Measurements from ENCODE around the genes SMIM2 and SERP2.

DNA sequence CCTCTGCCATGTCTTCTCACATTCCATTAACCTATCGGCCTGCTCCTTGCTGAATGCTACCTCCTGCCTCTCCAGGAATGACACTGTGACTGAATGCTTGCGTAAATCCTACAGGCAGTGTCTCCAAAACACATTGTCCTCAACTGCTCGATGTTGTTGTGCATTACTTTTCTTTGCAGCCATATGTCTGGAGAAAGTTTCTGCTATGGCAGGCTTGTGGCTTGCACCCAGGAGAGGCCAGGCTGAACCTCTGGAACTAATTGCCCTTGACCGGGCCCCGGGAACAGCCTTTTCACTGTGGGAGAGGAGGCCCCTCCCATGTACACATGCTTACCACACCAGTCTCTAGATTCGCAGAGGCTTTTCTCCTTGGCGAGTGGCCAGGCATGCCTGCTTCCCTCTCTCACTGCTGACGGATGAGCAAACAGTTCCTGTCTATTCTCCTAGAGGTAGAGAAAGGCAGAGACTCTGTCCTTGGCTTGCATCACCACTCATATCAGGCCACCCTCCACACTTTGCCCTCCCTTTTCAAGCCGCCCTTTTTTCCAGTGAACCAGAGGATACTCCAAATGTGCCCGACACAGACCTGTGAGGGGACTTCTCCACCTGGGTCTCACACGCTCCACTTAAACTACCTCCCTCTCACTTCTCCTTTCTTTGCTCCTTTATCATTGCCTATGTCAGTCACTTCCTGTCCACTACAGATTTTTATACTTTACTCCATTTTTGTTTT, 284.4 kb downstream of the DNAJC15 start:
- PRO-cap: bidirectional peak, plus-strand start at position 556 of the sequence, minus-strand start at position 418 of the sequence
- RRBS: no CpG with 5 or more reads among the region's 11 CpGs

DNA sequence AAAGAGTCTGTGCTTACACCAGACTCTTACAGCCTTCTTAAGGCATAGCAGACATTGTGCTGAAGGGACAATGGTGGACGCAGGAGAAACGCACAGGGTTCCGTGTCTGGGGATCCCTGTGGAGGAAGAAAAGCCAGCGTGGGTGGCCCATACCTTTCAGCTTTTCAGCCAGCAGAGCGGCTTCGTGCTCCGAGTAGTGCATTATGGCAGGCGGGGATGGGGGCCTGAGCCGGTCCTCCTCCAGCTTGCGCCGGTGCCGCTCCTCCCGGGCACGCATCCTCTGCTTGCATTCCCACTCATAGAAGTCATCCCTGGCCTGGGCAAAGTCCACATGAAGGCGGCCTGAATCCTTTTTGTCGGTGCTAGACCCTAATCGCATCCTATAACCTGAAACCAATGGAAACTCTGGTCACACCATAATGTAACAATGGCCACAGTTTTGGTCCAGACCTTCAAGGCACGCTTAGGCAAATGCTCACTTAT, 332.4 kb downstream of the DNAJC15 start:
- PRO-cap: no peak
- RRBS: no CpG with 5 or more reads among the region's 18 CpGs

GRCh38 chr13:43363927-43364726, 340.7 kb downstream of the DNAJC15 start:
- PRO-cap: no peak
- RRBS: no CpG with 5 or more reads among the region's 13 CpGs

GRCh38 chr13:43871705-43872389, 7.7 kb downstream of the CCDC122 start:
- PRO-cap: no peak
- RRBS: no CpG with 5 or more reads among the region's 3 CpGs

DNA sequence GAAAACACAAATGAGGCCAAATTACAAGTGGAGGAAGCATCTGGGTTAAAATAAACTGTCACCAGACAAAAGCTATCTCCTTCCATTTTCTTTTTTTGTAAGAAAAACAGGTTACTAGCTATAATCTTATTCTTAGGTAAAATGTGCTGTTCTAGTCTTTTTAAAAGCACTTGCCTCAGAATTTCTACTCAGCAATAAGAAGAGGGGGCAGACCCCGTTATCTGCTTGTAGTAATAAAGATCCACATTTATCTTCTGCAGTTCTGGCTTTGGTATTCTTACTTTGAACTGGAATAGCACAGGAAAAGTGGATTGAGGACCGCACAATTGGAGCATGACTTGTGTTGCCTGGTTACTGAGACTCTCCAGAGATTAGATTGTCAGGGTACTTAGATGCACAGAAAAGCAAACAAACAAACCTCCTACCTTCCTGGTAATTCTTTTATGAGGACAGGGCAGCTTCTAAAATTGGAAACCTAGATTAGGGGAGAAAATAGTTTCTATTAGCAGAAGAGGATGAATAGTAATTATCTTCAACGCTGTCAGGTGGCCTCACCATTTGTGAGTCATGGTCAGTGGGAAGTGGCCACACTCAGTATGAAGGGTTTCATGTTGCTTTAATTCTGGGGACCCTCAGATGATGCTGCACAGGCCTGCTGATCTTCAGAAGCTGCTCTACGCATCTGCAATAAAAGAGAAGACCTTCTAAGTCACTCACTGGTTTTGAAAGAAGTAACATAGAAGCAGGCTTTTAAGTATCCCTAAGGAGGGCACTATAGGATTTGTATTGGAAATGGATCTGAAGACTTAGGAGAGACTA, 106.7 kb downstream of the LACC1 start:
- PRO-cap: no peak
- RRBS: no CpG with 5 or more reads among the region's 4 CpGs

GRCh38 chr13:44132543-44133270, 28.4 kb downstream of the SMIM2 start:
- PRO-cap: no peak
- RRBS: no CpG with 5 or more reads among the region's 7 CpGs

DNA sequence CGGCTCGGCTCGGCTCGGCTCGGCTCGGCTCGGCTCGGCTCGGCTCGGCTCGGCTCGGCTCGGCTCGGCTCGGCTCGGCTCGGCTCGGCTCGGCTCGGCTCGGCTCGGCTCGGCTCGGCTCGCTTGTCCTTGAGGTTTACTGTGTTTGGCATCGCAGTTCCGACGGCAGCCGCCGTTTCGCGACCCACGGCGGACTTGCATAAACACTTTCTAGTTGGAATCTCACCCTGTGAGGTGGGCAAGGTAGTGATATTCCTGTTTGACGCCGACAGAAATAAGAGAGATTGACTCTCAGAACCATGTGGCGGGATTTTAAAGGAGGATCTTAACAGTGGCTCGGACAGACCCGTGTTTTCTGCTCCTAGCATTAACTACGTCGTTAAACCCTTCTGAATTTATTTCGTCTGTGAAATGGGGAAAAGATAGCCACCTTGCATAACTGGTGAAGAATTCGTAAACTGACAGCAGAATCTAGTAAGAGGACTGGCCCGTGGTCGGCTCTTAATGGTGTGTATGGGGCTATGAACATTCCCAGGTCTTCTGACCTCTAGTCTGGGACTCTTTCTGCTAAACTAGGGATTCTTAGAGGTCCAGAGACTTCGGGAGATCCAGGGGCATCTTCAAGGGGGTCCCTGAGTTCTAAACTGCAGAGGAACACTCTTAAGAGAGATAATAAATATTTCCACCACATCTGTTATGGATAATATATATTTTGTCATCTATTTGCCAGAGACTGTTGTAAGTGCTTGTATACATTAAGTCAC, 18.7 kb downstream of the SMIM2 start:
- PRO-cap: bidirectional peak, plus-strand start at position 156 of the sequence, minus-strand start outside the sequence; unidirectional peak, plus-strand start at position 315 of the sequence; unidirectional peak, minus-strand start at position 542 of the sequence
- RRBS: no CpG with 5 or more reads among the region's 46 CpGs

DNA sequence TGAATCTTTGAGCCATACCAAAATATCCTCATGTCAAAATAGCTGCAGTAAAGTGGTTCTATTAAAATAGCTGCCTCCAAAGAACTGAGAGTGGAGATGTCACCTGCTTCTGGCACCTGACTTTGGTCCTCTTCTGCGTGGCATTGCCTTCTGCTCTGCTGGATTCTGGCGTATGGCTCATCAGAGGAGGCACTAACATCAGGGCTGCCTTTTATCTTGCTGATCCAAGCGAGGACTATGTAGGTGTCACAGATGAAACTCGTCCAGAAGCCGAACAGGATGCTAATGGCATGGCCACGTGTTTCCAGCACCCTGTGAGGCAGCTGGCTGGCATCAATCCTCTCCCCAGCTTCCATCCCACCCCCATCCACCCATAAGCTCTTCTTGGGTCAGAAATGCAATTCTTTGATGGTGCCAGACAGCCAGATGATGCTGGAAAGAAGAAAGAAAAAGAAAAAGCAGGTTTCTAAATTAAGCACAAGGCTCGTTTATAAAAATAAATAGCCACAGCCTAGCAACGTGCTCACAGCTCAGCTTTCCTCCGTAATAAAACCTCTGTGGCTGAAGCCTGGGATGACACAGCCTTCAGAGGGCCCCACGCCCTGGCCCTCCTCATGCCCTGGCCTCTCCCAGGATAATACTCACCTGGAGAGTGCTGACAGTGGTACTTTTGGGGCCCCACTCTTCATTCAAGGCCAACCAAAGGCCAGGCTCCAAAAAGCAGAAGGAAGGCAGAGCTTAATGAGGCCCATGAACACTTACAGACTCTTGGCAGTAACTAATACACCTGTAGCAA, at the start of gene SMIM2:
Gene SMIM2 (minus strand): TSS at position 758 of the 796 bp plus-strand sequence.
- PRO-cap: no peak
- RRBS: no CpG with 5 or more reads among the region's 10 CpGs

DNA sequence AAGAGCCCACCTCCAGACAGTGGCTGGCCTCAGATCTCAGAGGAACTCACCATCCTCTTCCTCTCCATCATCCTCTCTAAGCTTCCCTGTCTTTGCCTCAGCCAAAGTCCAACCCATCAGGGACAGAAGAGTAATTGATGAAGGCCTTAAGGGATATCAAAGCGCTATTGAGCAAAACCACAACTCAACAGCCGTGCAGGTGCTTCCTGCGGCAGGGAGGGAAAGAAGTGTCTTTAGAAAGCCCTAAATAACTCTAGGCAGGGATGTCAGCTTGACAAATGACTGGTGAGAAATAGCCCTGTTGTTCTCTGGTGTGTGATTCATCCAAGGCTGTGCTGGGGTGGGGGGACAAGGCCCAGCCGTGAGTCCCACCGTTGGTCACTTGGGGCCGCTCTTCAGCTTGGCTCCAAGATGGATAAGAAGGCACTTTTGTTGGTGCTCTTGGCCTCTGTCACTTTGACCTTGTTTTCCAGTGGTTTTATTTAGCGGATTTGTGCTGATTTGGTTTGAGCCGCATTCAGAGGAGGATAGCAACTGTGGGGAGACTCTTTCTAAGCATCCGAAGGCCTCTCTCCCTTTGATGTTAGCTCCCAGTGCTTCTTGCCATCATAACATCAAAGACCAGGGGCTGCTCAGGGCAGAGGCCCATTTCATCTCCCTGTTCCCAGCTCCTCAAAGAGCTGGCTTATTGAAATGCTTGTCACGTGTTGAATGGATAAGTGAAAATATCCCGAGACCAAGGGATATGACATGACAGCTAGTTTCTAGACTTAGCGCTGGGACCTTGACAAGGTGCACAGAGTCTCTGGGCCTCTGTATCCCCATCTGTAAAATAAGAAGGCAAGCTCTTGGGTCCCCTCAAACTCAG, 82.3 kb upstream of the SMIM2 start:
- PRO-cap: no peak
- RRBS: no CpG with 5 or more reads among the region's 12 CpGs

DNA sequence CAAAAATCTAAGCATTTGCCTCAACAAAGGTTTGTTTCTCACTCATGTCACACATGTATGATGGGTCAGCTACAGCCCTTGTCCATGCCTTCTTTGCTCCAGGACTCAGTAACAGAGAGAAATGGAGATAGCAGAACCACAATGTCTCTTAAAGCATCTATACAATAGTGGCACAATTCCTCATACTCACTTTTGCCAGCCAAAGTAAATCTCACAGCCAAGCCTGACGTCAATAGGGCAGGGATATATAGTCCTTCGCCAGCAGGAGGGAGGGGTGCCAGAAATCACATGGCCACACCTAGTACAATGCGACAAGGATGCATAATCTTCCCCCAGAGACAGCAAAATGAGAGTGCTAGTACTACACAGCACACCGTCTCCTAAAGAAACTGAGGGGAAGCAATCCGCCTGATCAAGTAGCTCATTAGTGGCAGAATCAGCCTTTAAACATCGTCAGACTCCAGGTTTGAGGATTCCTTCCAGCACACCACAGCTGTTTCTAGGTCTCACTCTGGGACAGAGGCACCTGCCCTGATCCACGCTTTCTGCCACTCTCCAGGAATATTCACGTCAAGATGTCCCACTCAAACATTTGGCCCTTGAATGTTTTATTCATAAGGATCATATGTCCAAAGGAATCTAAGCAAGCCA, 63.8 kb upstream of the SERP2 start:
- PRO-cap: no peak
- RRBS: no CpG with 5 or more reads among the region's 8 CpGs

DNA sequence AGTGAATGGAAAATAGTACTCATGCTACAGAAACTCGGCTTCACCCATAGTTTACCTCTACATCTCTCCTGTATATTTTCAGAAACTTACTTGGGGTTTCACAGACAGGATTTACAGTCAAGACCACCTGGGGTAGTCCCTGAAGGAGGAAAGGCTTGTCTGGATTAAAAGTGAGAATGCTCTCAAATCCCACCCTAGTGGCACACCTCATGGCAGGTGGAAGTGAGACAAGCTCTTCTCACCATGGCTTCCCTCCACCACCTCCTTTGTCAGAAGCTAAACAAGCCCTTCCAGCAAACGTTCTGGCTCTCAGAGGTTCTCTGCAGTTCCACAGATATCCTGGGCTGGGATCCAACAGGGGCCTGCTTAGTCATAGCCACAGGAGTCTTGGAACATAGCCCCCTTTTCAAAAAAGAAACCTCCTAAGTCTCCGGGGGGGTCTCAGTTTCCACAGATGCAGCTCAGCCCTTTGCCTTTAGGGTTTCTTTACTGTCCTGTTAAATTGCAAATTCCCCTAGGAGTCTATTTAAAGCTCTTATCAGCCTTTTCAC, 41.8 kb upstream of the SERP2 start:
- PRO-cap: no peak
- RRBS: no CpG with 5 or more reads among the region's 3 CpGs

DNA sequence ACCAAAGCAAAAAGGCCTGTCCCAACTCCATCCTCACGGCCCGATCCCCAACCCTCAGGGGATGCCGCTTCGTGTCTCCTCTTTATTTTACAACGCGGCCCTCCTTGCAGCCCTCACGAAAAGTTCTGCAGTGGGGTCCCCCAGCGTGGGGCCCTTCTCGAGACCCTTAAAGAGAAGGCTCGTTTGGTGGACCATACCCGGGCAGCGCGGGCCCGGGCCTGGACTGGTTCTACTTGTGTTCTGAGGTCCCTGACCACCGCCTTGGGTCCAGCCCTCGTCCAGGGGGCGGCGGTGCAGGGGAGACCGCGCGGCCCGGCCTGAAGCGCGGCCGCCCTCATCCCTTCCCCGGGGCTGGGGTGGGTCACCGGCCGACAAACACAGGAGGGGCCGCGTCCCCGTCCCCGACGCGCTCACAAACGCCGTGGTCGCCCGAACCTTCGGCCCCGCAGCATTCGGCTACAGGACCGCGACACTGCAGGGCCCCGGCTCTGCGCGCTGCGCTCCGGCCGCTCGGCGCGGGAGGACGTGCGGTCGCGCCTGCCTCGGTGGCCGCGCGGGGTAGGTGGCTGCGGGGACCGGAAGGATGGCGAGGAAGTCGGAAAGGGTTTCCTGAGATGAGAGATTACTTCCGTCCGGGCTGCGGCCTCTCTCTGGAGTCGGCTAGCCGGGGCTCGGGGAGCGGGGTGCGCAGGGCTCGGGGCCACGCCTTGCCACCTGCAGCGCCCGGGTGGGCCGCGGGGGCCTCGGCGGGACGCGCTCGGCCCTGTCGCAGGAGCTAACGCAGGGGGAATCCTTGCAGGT, at the start of gene SERP2:
Gene SERP2 (plus strand): TSS at position 625 of the 801 bp plus-strand sequence.
- PRO-cap: no peak
- RRBS: 98% methylated on average over 37 of the region's 85 CpGs

DNA sequence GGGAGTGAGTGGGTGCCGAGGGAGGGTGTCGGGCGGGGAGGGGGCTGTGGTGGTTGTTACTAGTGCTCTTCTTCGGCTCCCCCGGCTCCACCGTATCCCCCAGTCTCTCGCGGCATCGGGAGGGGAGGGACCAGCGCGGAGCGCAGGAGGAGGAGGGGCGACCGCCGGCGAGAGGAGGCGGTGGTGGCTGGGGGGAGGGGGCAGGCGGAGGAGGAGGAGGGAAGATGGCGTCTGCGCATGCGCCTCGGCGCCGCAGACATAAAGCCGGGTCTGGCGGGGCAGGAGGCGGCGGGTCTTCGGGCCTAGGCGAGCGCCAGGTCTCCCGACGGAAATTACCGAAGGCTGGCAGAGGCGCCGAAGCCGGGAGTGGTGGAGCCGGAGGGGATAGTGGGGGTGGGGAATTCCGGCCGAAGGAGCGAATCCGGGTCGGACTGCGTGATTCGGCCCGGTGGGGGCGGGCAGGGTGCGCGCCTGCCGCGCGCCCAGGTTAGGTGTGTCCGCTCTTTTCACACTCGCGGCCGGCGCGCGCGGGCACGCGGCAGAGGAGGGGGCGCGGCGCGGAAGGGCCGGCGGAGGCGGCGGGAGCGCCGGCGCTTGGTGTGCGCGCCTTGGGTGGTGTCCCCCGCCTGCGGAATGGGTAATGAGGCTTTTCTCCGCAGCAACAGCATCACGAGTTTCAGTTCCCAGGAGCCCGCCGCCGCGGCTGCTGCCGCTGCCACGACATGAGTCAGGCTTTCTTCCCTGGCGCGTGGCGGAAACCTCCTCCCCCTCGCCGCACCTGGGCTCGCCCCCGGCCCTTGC, 1.3 kb upstream of the TSC22D1 start:
- PRO-cap: bidirectional peak, plus-strand start at position 259 of the sequence, minus-strand start at position 94 of the sequence; bidirectional peak, plus-strand start at position 679 of the sequence, minus-strand start at position 635 of the sequence
- RRBS: 3% methylated on average over 45 of the region's 92 CpGs

GRCh38 chr13:44693104-44693443, 116.9 kb upstream of the TSC22D1 start:
- PRO-cap: no peak
- RRBS: no CpG with 5 or more reads among the region's 3 CpGs

DNA sequence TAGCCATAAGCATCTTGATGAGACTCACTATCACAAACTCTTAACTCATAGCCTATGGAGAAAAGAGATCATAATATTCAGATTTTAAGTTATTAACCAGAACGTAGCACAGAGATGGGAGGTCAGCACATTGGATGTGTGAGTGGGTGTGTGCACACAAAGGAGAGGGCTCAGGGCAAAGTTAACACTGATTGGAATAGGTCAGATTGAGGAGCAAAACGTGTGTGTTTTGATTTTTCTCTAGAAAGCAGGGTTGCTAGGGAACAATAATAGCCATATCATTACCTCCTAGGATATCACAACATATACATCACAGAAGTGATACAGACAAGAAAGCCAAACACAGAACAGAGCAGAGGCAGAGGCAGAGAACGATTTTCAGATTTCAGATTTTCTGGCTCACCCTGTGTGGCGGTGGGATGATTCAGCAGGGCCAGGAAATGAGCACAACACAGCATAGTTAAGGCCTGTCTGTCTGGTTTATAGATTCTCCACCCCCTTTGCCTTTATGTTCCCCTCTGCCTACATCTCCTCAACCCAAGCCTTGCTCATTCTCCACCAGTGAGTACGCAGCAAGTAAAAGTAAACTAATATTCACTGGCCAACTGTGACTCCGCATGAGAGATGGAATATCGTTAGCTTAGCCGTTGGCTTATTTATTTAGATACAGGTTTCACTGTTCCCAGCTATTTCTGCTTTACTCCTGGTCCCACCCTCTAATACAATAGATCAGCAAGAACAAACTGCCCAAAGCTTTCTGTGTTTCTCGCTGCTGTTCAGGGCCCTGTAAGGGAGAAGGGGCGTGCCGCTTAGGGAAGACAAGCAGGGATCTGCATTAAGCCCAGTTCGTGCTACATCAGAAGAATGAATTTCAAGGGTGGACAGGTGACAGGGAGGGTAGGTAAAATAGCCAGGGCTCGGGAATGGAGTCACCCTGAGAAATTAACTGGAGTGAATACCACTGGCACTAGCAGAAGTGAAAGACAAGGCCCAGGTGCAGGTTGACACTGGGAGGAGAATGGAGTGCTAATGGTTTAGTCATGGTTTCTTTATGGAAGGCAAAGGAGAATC, 182.7 kb upstream of the TSC22D1 start:
- PRO-cap: no peak
- RRBS: no CpG with 5 or more reads among the region's 13 CpGs

- PRO-cap: no peak
- RRBS: no CpG with 5 or more reads among the region's 4 CpGs
Measured at GRCh38 chr13:44759930-44760348, 183.8 kb upstream of the TSC22D1 start.

DNA sequence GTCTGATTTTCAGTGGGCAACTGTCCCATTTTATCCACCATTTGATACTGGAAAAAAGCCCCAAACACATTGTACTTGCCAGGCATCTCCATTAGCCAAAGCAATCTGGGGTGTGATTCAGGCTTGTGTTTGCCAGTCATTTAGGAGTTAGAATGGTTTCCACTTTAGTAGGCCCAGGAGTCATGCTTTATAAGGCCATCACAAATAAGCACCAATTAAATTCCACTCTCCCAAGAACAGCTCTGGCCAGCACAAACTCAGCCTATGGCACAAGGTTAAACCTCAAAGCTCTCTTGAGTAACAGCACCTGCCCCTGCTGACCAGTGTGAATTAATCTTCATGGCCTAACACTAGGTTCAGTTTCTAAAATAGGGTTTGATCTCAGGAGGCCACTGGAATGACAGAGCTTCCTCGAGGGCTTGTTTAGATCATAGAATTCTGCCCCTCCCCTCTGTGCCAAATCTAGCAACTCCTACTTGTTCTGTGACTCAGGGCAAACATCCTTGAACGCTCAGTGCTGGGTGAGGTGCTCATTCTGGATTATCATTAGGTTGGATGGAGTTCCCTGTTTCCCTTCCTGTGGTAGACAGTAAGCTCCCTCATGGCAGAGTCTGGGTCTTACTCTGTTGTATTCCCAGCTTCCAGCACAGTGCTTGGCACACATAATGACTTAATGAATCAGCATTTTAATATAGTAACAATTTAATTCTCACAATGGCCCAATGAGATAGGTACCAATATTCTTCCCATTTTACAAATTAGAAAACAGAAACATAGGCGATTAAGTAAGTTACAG, 66.9 kb downstream of the NUFIP1 start:
- PRO-cap: no peak
- RRBS: no CpG with 5 or more reads among the region's 3 CpGs

GRCh38 chr13:45056173-45056889, 64.0 kb upstream of the GTF2F2 start:
- PRO-cap: no peak
- RRBS: no CpG with 5 or more reads among the region's 5 CpGs

DNA sequence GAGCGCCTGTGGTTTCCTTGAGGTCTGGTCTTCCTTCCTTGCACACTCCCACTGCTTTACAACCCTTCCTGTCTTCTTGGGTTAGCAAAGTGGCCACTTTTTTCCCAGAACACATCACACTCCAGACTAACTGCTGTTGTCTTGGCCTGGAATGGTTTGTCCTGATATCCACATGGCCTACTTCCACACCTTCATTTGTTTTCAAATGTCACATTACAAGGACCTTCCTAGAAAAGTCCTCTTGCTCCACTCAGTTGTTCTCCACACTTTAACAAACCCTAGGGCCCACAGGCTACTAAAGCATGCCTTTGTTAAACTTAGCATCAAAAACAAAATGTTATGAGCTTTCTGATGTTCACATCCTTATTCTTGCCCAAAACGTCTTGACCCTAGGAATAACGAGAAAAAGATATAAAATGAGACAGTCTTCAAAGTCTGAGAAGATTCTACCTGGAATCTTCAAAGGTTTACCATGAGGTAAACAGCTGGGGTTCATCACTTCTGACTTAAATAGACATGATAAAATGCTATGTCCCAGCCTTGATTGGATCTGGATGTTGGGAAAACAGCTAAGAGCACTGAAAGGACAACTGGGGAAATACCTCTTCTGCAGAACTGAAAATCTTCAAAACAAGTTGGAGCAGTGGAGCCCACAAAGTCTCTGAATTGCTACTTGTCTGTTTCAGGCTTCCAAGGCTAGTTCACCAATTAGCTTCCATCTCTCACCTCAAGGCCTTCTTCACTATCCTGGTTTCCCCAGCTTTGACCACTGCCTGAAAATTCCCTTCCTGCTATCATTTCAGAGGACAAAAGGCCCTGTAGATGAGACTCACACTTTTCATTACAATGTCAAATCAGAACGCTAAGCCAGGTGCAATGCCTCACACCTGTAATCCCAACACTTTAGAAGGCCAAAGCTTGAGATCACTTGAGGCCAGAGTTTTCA, 5.9 kb downstream of the TPT1 start:
- PRO-cap: no peak
- RRBS: no CpG with 5 or more reads among the region's 4 CpGs

GRCh38 chr13:45383369-45384264, 34.6 kb downstream of the SLC25A30 start:
- PRO-cap: no peak
- RRBS: no CpG with 5 or more reads among the region's 20 CpGs

Measured in Caco-2 (cell line).